Kidney (tissue), 2 donors: ENCODE results near the genes MTIF3 and LNX2.

DNA sequence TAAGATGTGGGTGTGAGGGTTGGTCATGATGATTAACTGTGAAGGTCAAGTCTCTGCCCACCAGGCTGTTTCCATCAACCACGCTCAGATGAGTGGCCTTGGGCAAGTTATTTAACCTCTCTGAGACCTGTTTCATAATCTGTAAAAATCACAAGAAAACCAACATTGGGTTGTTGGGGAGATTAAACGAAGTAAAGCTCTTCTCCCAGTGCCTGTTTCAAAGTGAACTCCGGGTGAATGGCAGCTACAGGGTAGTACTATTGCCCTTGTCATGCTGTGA, 153.3 kb downstream of the USP12 start:
- PRO-cap, result no peak
- RRBS, result 59% methylated on average over 1 of the region's 3 CpGs

DNA sequence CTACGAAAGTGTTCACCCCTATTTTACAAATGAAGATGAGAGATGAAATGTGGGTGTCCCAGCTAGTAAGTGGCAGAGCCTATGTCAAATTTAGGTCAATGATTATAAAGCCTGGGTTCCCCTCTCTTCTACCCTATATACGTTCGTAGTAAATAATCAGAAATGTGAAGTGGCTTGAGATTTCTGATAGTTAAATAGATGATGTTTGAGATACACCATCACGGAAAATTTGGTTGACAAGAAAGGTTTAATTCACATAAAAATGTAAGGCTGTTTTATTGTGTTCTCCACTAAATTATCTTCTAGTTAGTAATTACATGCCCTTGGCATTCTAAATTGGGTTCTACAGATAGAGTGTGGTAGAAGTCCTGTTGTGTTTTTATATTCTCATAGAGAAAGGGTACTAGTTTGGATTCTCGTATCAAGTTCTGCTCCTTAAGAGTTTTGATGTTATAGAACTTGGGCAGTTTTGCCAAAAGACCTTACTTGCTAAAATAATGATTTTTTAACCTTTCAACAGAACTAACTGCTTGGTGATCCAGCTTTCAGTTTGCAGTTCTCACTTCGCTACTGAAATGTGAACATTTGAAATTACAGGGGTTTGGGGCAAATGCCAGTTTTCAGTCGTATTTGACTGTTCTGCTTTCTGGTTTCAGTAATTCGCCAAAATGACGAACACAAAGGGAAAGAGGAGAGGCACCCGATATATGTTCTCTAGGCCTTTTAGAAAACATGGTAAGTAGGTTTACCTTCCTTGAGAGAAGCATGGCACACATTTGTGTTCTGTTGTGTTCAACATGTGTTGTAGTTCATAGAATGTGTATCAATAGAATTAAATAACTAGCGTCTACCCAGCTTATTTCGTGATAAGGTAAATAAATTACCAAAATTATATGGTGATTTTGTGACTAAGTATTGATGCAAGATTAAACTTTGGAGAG, 2.0 kb downstream of the RPL21 start:
- PRO-cap, result no peak
- RRBS, result no CpG with 5 or more reads among the region's 12 CpGs

GRCh38 chr13:27432412-27433107, 8.1 kb downstream of the GTF3A start:
- PRO-cap, result no peak
- RRBS, result no CpG with 5 or more reads among the region's 11 CpGs

DNA sequence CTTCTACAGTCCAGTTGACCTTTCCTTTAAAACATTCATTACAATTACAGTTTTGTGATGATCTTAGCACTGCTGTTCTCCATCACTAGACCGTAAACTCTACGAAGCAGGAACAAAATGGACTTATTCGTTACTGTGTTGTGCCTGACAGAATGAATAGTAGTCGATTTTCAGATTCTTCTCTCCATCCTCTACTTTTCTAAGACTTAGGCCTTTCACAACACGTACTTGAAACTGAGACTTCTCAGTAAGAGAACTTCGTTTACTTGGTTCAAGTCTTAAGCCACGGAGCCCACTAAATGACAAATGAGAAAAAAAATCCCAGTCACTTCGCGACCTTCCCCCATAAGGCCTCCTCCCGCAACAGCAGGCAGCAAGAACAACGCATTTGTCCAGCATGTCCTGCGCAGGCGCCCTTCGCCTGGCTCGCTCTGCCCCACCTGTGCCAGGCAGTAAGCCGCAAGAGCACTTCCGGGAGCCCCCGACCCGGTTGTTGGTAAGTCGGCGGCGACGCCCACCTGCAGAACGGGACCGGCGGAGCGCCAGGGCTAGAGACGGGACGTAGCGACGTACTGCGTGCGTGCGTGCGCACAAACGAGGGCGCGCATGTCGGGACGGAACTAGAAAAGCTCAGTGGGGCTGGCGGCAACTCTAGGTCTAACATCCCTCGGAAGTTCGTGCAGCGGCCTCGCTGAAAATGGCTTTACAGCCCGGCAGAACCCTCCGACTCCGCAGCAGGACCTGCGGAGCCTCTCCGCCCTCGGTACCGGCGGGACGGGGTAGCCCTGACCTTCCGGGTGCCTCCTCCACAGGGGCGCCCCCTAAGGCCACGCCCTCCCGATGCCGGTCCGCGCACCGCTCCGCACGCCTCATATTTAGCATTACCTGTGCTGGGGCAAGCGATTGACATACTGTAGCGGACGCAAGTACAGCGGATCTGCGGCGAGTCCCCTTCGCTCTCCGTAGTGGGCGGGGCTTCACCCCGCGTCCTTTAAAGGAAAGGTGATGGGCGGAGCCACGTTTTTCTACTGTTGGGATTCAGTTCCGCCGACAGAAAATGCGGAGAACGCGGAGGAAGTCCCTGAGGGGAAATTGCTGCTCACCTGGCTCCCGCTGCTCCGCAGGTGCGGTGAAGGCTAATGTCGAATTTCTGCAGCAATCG, at the start of gene MTIF3:
MTIF3 (minus strand) TSS at position 941 of the 1,162 bp plus-strand sequence.
- PRO-cap, result bidirectional peak, plus-strand start at position 623 of the sequence, minus-strand start at position 428 of the sequence; bidirectional peak, plus-strand start at position 1,062 of the sequence, minus-strand start at position 964 of the sequence
- RRBS, result 2% methylated on average over 19 of the region's 87 CpGs

GRCh38 chr13:27455648-27455898, 5.2 kb upstream of the MTIF3 start:
- PRO-cap, result no peak
- RRBS, result no CpG with 5 or more reads among the region's 7 CpGs

DNA sequence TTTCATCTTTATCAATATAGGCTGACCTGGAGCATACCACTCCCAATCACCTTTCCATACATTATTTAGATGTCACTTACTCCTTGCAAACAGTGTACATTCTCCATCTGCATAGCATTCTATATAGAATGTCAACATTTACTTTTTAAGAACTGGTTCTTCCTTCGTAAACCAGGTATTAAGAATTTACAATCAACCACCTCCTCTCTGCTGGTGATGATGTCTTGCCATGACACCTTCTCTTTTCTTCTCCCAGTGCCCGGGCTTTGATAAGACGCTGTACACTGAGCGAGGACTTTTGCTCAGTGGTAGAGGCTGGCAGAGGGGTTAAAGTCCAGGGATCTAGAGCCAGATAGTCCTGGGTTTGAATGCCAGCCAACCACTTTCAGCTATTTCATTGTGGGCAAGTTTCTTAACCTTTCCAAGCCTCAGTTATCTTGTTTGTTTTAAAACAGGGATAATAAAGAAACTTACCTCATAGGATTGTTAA, 71.1 kb downstream of the LNX2 start:
- PRO-cap, result no peak
- RRBS, result no CpG with 5 or more reads among the region's 4 CpGs

GRCh38 chr13:27599748-27600410, 20.4 kb downstream of the LNX2 start:
- PRO-cap, result no peak
- RRBS, result no CpG with 5 or more reads among the region's 4 CpGs

DNA sequence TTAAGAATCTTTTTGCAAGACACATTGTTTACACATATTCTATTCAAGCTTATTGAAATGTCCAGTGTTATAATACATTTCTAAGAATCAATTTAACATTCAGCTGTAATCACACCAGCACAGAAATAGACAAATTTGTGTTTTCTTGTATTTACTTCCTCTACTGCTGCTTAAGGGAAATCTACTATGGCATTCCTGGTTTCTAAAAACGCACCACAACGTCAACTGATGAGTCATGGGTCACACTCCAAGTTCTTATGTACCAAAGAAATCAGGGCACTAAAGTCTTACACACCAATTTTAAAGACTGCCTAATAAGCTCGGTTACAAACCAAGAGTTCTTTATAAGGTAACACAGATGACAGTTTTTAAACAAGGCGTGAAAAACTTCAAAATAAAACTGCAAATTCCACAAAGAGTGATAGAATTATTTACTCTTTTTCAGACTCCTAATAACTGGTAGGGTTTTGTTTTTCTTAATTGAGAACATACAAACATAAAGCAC, 13.2 kb downstream of the LNX2 start:
- PRO-cap, result no peak
- RRBS, result no CpG with 5 or more reads among the region's 4 CpGs

DNA sequence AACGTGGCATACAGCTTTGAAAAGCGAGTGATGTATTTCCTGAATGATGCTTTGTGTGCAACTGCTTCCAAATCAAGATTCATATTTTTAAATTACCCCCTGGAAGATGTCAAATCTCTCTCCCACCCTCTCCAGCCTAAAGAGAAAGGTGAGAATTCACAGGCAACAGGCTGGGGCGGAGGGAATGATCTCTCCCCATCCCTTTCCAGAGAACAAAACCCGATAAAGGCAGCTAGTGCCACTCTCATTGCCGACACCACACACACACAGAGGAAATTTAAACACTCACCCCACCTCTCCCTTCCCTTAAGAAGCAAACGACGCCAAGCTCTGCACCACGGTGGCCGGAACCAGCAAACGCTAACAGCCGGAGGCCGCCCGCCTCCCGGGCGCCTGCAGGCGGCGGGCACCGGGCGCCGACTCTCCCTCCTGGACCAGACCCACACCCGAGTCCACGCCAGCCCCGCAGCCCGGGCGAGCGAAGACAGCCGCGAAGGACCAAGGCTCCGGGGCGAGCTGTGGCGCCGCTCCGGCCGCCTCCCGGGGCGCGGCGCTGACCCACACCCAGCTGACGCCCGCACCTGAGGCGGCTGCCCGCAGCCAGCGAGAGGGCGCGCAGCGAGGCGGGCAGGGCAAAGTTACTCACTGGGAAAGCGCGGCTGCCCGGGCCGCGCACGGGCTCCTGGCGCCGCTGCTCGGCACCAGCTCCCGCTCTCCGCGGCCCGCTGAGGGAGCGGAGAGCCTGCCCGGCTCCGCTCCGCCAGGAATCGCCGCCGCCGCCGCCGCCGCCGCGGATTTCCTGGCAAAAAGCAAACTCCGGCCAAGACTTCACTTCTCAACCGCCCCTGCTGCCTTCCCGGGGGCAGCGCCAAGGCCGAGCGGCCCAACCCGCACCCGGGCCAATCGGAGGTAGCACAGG, at the start of gene LNX2:
LNX2 (minus strand) TSS at position 801 of the 919 bp plus-strand sequence.
- PRO-cap, result unidirectional peak, plus-strand start at position 309 of the sequence; unidirectional peak, plus-strand start at position 356 of the sequence; bidirectional peak, plus-strand start outside the sequence, minus-strand start at position 798 of the sequence
- RRBS, result 1% methylated on average over 46 of the region's 82 CpGs

GRCh38 chr13:27747527-27747726, 44.9 kb upstream of the GSX1 start:
- PRO-cap, result no peak
- RRBS, result no CpG with 5 or more reads among the region's 3 CpGs

- PRO-cap, result no peak
- RRBS, result no CpG with 5 or more reads among the region's 10 CpGs
These were observed 14.1 kb downstream of the CDX2 start for GRCh38 chr13:27954984-27955507.

DNA sequence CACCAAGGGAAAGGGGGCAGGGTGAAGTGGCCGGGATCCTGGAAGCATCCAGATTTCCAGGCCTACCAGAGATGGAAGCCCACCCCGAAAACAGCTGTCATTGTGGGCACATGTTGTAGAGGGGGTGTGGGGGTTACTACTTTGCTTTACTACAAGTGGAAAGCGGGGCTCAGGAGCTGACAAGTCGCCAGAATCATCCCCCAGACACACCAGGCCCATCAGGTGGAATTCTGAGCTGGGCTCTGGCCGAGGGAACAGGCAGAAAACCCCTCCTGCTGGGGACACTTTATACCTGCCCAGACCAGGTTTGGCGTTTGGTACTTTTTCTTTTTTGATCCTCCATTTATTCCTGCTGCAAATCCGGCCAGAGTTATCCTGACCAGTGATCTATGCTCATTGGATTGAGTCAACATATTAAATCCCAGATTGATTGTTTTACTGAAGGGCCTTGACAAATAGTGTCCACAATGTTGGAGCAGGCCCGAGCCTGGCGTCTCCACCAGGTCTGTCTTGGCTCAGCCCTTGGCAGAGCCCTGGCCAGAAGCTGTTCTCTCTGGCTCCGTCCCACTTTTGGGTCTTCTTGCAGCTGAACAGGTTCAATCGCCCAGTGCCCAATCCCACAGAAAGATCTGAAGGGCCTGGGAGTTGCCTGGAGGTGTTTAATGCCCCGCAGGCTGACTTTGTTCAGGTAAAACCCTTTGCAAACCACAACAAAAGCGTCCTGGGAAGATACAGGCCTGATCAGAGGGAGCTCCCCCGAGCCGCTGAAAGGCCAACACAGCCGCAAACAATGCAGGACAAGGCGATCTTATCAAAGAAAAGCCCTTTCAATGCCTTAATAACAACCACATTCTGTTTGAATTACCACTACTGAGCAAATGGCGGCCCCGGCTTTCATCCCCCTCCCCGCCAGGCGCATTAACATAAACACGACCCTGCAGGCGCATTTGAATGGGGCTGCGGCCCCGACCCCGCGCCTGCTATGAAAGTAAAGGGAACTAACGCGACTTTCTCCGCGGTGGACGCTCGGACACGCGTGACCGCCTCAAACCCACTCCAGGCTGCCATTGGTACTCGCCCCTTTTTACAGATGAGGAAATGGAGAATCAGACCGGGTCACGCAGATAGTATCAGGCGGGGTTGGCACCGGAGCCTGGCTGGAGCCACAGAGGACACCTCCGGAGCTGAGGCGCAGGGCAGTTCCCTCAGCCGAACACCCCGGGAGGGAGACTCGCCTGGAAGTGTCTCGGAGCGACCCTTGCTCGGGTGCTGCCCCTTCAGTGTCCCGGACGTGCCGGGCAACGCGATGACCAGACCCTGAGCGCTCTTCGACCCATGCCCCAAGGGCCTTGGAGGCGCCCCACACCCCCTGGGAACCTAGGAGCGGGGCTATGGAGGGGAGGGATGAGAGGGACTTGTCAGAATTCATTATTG, 3.3 kb downstream of the CDX2 start:
- PRO-cap, result no peak
- RRBS, result 15% methylated on average over 9 of the region's 58 CpGs

- PRO-cap, result no peak
- RRBS, result no CpG with 5 or more reads among the region's 10 CpGs
These were observed 7.7 kb upstream of the CDX2 start for GRCh38 chr13:27976741-27977353.

GRCh38 chr13:28022874-28023313, 34.4 kb upstream of the URAD start:
- PRO-cap, result no peak
- RRBS, result no CpG with 5 or more reads among the region's 7 CpGs

- PRO-cap, result bidirectional peak, plus-strand start at chr13:28139665, minus-strand start at chr13:28139212
- RRBS, result no CpG with 5 or more reads among the region's 16 CpGs
These were observed 1.2 kb downstream of the PAN3 start for GRCh38 chr13:28139528-28140030.

GRCh38 chr13:28184017-28184485, 45.7 kb downstream of the PAN3 start:
- PRO-cap, result no peak
- RRBS, result no CpG with 5 or more reads among the region's 1 CpG

DNA sequence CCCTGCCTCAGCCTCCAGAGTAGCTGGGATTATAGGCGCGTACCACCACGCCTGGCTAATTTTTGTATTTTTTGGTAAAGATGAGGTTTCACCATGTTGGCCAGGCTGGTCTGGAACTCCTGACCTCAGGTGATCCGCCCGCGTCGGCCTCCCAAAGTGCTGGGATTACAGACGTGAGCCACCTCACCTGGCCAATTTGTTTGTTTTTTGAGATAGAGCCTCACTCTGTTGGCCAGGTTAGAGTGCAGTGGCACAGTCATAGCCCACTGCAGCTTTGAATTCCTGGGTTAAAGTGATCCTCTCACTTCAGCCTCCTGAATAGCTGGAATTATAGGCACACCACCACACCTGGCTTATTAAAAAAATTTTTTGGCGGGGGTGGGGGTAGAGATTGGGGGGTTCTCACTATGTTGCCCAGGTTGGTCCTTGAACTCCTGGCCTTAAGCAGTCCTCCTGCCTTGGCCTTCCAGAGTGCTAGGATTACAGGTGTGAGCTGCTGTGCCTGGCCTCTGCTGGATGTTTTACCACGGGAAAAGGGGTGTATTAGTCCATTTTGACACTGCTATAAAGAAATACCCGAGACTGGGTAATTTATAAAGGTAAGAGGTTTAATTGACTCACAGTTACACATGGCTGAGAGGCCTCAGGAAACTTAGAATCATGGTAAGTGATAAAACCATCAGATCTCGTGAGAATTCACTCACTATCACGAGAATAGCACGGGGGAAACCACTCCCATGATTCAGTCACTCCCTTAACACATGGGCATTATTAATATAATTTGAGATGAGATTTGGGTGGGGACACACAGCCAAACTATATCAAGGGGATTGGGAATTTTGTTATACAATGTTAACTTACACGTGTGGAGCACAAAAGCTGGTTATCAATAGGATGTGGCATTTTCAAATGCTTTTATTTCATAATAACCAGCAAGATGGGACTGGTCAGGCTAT, 52.0 kb downstream of the PAN3 start:
- PRO-cap, result no peak
- RRBS, result no CpG with 5 or more reads among the region's 15 CpGs

- PRO-cap, result no peak
- RRBS, result no CpG with 5 or more reads among the region's 5 CpGs
These were observed 57.0 kb downstream of the PAN3 start for GRCh38 chr13:28195285-28195871.

DNA sequence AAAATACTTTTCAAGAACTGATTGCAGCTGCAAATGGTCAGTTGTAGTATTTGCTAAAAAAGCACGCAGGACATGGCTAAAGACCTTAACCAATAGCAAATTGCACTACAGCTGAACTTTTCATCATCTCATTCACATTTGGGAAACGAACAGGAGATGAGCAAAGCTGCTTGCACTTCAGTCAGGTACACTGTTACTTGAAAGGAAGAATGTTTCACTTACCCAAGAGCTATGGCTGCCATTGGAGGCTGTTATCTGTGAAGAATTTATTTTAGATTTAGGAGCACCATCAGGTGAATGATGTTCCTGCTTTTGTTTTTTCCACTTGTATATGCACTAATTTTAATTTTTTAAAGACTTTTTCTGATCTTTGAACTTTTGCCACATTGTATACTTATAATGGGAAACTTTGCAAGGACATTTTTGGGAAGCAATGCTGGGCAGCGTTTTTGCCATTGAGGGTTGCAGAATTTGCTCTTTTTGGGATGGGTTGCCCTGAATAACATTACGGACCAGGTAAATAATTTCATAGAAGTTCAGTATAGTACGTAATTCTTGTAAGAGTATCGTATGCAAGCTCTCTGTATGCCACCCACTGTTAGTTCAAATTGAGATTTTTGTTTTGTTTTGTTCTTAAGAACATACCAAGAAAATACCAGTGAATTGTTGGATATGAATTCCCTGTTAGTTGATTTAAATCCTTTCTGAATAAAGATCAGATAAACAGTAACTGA, 154.3 kb downstream of the PAN3 start:
- PRO-cap, result no peak
- RRBS, result no CpG with 5 or more reads among the region's 6 CpGs

- PRO-cap, result no peak
- RRBS, result no CpG with 5 or more reads among the region's 6 CpGs
These were observed 163.1 kb downstream of the PAN3 start for GRCh38 chr13:28301366-28301978.